Mammary epithelial cell (primary cell): ENCODE measurements around the genes HDGFL2 and LRG1.

GRCh38 chr19:4340923-4341189 is 2.2 kb upstream of the STAP2 start:
- CAGE, long polyA plus RNA = no peak
- RRBS = no CpG with 5 or more reads among the region's 5 CpGs

- CAGE, long polyA plus RNA = no peak
- RRBS = 70% methylated on average over 2 of the region's 36 CpGs
Measured at GRCh38 chr19:4361893-4362914, 18.8 kb downstream of the MPND start.

- CAGE, long polyA plus RNA = no peak
- RRBS = no CpG with 5 or more reads among the region's 16 CpGs
Measured at GRCh38 chr19:4372423-4373033, 27.8 kb downstream of the SH3GL1 start.

DNA sequence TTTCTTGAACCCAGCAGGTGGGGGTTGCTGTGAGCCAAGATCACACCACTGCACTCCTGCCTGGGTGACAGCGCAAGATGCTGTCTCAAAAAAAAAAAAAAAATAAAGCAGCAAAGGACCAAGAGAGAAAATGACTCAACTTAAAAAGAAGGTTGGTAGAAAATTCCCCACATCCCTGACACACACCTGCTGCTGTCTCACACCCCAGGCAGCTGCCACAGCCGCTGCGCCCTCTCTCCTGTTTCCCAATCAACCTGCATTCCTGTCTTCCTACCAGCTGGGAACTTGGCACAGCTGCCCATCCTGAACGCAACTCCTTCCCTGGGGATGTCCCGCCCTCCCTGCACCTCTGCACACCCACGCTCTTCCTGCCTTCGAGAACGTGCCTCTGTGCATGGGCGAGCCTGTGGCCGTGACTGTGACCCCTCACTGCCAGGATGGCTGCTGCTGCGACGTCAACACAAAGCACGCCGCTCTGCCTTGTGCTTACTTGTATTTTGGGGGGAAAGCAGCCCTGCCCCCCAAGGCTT is 20.9 kb downstream of the SH3GL1 start:
- CAGE, long polyA plus RNA = no peak
- RRBS = no CpG with 5 or more reads among the region's 14 CpGs

GRCh38 chr19:4388130-4389172 is 11.9 kb downstream of the SH3GL1 start:
- CAGE, long polyA plus RNA = no peak
- RRBS = no CpG with 5 or more reads among the region's 23 CpGs

GRCh38 chr19:4389391-4389982 is 10.9 kb downstream of the SH3GL1 start:
- CAGE, long polyA plus RNA = no peak
- RRBS = 94% methylated on average over 3 of the region's 17 CpGs

DNA sequence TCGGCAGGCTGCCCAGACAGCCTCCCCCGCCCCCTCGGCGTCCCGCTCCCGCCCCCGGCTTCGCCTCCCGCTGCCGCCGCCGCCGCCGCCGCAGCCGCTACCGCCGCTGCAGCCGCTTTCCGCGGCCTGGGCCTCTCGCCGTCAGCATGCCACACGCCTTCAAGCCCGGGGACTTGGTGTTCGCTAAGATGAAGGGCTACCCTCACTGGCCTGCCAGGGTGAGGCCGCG is at the start of gene HDGFL2:
Gene HDGFL2, plus strand, starts transcription at position 93 of the 229 bp plus-strand sequence.
- CAGE, long polyA plus RNA = no peak
- RRBS = 1% methylated on average over 10 of the region's 28 CpGs

- CAGE, long polyA plus RNA = no peak
- RRBS = 19% methylated on average over 3 of the region's 15 CpGs
Measured at GRCh38 chr19:4539581-4540631, at the start of gene LRG1. TSS of gene LRG1 (minus strand) at chr19:4540036.

DNA sequence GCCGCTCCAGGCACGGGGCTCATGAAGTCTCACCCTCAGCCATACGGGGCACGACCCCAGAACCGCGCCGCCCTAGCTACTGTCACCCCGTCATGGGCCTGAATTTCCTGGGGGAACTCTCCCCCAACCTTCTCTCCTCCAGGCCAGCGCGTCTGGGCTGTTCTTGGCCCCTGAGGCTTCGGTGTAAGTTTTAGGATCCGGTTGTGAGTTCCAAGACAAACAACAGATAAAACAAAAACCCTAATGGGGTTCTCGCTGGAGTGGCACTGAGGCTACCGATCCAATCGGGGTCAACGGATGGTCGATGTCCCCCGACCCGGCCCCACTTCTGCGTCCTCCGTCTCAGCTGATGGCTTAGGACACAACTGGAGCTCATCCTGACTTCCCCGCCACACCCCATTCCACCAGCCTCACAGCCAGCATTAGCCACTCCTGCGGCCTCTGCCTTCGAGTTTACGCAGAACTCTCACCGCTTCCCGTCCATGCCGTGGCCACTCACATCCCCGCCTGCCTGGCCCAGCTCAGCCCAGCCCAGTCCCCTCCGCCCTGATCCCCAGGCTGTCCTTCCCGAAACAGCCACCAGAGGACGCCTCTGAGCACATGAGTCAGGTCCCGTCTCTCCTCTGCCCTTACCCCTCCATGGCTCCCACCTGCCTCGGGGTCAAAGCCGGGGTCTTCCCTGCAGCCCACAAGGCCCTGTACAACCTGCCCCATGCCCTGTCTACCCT is 7.8 kb upstream of the SEMA6B start:
- CAGE, long polyA plus RNA = no peak
- RRBS = no CpG with 5 or more reads among the region's 35 CpGs

- CAGE, long polyA plus RNA = no peak
- RRBS = 7% methylated on average over 4 of the region's 17 CpGs
Measured at GRCh38 chr19:4598176-4598605, 38.7 kb upstream of the SEMA6B start.

- CAGE, long polyA plus RNA = no peak
- RRBS = 3% methylated on average over 2 of the region's 30 CpGs
Measured at GRCh38 chr19:4722504-4723576, 802 bp downstream of the DPP9 start.

DNA sequence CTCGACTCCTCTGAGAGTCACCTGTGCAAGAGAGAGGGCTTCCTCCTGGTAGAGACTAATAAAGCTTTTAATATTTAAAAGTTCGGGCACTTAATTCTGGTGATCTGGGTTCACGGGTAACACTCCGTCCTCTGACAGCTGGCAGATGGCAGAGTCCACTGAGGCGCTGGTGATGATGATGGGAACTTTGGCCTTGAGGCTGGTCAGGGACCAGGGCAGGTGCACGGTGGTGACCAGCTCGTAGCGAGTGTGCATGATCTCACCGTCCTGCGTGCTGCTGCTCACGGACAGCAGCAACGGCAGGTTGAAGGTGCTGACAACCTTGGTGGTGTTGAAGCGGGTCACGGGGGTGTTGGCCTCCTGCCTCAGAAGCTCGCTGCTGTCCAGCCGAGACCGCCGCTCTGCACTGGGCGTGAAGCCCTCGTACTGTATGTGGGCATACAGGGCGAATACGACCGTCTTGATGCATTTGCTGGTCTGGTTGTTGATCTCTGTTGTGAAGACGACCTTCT is 11.7 kb downstream of the ARRDC5 start:
- CAGE, long polyA plus RNA = no peak
- RRBS = no CpG with 5 or more reads among the region's 24 CpGs

DNA sequence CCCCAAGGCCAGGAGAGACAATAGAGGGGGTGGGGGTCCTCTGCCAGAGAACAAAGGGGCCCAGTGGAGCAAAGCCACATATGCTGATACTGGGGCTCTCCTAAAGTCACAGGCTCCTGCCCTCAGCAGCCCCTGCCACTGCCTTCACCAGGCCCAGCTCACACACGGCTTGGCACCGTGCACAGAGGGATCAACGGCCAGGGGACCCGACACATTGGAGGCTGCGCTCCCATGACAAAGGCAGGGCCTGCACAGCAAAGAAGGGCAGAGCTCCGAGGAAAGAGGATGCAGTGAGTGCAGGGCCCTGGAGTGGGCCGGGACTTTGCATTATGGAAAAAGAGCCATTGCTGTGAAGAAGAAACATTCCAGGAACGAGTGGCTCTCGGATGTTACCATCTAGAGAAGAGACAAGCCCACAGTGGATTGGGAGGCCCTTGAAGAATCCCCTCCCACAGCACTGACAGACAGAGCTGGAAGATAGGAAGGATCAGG is 146.5 kb downstream of the KDM4B start:
- CAGE, long polyA plus RNA = no peak
- RRBS = no CpG with 5 or more reads among the region's 9 CpGs

- CAGE, long polyA plus RNA = no peak
- RRBS = 90% methylated on average over 4 of the region's 21 CpGs
Measured at GRCh38 chr19:5127627-5128371, 158.9 kb downstream of the KDM4B start.

DNA sequence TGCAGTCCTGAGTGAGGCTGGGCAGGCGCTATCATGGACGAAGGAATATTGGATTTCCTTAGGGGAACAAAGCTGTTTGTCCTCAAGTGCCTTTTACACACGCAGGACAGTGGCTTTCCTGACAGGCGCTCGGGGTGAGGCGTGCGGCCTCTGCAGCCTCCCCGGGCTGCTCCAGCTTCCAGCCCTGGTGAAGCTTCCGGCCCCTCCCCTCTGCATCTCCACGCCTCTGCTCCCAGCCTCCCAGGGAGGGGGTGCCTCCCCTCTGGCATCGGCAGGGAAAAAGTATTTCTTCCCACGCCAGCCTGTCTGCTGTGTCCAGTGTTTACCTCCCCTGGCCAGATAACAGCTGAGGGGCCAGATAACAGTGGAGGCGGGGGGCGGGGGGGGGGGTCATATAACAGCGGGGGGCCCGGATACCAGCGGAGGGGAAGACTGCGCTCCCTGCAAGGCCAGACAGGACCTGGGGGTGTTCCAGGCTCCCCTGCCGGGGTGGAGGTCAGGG is 159.6 kb downstream of the KDM4B start:
- CAGE, long polyA plus RNA = no peak
- RRBS = 90% methylated on average over 4 of the region's 19 CpGs

GRCh38 chr19:5193256-5193908 is 147.2 kb downstream of the PTPRS start:
- CAGE, long polyA plus RNA = no peak
- RRBS = no CpG with 5 or more reads among the region's 12 CpGs

GRCh38 chr19:5273232-5273646 is 67.4 kb downstream of the PTPRS start:
- CAGE, long polyA plus RNA = no peak
- RRBS = no CpG with 5 or more reads among the region's 11 CpGs

- CAGE, long polyA plus RNA = no peak
- RRBS = 6% methylated on average over 29 of the region's 36 CpGs
Measured at GRCh38 chr19:5536319-5536879, 81.2 kb downstream of the ZNRF4 start.

GRCh38 chr19:5583072-5583533 is 39.5 kb downstream of the SAFB2 start:
- CAGE, long polyA plus RNA = no peak
- RRBS = no CpG with 5 or more reads among the region's 9 CpGs

- CAGE, long polyA plus RNA = no peak
- RRBS = no CpG with 5 or more reads among the region's 8 CpGs
Measured at GRCh38 chr19:5624767-5625496, 2.0 kb downstream of the SAFB start.